Parietal lobe (tissue), 2 donors: Measurements from ENCODE around the genes TM6SF1 and NMB.

GRCh38 chr15:82914398-82914814 lies 38.1 kb downstream of the HOMER2 start:
- RAMPAGE, long total RNA, result no peak

- RAMPAGE, long total RNA, result no peak
Observed at GRCh38 chr15:82935715-82936699, 16.5 kb downstream of the HOMER2 start.

DNA sequence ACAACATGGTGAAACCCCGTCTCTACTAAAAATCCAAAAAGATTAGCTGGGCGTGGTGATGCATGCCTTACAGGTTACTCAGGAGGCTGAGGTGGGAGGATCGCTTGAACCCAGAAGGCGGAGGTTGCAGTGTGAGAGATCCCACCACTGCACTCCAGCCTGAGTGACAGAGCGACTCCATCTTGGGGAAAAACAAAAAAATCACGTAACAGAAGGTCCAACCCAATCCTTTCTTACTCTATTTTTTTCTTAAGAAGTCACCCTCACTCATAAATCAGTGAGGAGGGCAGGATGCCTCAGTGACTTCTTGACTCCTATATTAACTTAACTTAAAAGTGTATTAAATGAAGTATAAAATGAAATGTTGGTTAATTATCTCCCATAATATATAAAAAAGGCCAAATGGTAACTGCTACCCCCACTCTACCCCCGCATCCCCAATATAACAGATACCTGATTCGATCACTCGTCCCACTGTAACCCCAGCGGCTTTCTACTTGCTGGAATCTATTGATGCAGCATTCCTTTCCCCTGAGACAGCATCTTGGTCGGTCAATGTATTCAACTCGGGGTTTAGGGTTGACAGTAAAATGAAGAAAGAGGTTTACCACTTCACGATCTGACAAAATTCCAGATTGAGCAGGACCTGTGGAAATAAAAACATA lies 18.4 kb upstream of the C15orf40 start:
- RAMPAGE, long total RNA, result no peak

GRCh38 chr15:83106990-83108113 lies at the start of gene TM6SF1:
Gene TM6SF1 (plus strand): TSS chr15:83107645.
- RAMPAGE, long total RNA, result no peak

GRCh38 chr15:83157717-83158110 lies 49.9 kb downstream of the HDGFL3 start:
- RAMPAGE, long total RNA, result no peak

- RAMPAGE, long total RNA, result no peak
Observed at GRCh38 chr15:83352752-83353299, 68.4 kb upstream of the BNC1 start.

GRCh38 chr15:84173151-84173512 lies 62.4 kb upstream of the GOLGA6L4 start:
- RAMPAGE, long total RNA, result no peak

GRCh38 chr15:84534923-84535324 lies 65.9 kb upstream of the ZSCAN2 start:
- RAMPAGE, long total RNA, result no peak

GRCh38 chr15:84652212-84652821 lies 1.8 kb downstream of the WDR73 start:
- RAMPAGE, long total RNA, result no peak

DNA sequence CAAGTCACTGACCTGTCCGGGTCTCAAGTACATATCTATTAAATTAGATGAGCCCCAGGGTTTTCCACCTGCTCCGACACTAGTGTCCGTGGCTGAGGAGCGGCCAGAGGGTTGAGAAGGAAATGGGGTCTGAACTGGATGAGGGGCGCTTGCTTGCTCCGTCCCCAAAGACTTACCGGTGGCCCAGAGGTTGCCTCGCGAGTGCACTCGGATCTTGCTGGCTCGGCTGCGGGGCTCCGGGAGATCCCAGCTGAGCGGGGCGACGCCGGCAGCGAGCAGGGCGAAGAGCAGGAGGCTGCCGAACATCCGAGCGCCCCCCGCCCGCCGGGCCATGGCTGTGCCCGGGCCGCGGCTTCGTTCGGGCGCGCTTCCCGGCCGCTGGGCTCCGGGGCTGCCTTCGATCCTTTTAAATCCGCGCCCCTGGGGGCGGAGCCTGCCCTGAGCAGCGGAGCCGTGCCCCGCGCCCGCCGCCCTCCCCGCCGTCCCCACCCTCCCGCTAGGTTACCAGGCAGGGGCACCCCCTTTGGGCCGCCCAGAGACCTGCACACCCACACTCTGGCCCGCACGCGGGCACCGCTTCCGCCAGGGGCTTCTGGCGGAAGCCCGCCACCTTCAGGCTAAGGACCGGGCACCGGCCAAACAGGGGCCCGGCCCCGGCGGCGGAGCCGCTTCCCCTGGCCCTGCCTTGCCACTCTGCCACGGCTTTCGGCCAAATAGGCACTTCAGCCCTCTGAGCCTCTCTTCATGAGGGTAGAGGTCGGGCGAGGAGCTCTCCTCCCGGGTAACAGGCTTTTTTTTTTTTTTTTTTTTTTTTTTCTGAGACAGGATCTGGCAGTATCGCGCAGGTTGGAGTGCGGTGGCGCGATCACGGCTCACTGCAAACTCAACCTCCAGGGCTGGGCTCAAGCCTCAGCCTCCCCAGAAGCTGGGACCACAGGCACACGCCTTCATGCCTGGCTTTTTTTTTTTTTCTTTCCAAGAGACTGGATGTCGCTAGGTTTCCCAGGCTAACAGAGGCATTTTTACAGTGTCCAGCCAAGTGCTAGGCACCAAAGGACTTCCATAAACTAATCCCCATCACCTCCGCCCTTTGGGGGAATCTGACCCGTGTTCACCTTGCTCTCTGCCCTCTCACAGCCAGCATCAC lies at the start of gene NMB:
TSS of gene NMB (minus strand) at position 380 of the 1,147 bp plus-strand sequence.
- RAMPAGE, long total RNA, result no peak

DNA sequence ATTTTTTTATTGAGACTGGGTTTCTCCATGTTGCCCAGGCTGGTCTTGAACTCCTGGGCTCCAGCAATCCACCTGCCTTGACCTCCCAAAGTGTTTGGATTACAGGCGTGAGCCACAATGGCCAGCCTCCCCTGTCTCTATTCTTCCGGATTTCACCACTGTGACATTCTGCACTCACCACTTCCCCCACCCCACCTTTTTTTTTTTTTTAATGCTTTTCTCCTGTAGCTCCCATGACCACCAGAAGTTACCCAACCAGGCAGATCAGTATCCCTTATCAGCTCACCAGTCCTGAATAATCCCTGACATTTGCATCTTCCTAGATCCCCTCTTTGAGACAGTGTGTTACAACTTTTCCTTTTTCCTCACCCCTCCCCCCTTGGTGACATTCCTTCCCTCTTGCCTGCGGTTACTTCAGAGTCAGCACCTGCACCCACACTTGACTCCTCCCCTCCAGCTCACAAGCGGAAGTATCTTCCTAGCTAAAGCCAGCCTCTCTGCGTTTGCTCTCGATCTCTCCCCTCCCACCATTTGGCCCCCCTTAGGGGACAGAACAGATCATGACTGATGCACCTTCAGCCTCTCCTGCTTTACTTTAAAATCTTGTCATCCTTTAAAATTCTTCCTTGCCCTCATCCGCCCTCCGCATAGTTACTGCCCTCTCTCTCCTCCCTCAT lies 13.4 kb upstream of the ZNF592 start:
- RAMPAGE, long total RNA, result no peak

DNA sequence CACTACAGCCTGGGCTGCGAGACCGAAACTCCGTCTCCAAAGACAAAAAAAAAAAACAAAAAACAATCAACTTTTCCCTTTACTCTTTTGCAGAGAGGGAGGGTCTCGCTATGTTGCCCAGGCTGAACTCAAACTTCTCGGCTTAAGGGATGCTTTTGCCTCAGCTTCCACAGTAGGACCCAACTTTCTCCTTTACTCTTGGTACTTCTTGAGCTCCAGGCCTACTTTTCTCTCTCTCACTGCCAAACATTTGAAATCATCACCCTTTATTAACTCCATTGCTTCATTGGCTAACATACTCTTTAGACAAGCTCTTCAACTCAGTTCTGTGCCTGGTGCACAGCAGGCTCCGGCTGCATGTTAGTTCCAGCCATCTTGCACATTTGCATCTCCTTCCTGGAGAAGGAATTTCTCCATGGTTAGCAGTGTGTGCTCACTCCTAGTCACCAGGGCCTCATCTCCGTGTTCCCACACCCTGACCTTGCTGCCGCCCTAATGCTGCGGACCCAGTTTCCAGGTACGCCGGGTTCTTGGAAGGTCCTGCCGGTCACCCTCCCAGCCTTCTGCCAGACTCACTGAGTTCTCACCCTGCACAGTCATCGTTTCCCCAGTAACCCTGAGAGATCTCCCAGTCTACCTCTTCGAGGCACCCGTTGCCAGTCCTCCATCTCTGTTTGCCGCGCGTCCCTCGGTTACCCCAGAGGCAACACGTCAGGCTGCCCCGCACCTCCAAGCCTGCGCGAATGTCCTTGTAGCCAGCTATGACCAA lies 1.0 kb upstream of the ZNF592 start:
- RAMPAGE, long total RNA, result no peak

DNA sequence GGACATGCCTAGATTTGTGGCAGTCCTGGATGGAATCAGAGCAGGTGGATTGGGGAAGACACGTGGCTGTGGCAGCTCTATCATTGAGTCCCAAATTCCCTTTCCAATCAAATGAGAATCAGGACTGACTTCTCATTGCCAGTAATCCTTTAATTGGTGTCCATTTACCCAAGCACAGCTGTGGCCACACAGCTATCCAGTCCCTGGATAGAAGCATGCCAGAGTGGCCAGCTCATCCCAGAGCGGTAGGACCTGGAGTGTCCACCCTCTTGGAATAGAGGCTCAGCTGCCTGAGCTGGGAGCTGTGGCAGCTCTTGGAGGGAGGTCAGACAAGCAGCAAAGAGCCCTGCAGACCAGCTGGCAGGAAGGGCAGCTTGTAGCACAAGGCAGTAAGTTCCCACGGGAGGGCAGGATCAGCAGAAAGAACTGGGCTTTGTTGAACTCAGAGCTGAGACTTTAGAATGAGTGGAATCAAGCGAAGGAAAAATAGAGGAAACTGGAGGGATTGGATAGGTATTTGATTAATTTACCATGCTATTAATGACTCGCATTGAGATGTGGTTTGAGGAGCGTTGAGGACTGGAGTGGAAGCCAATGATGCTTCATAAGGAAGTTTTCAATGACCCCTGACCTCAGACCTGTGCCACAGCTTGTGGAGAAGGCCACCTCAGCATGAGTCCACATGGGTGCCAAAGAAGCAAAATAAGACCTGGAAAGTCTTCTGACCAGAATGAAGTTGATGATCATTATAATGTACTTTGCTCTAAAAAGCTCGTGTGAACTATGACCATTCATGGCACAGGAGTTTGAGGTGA lies 6.9 kb upstream of the ALPK3 start:
- RAMPAGE, long total RNA, result no peak

- RAMPAGE, long total RNA, result no peak
Observed at GRCh38 chr15:84817477-84817703, 234 bp downstream of the ALPK3 start.

DNA sequence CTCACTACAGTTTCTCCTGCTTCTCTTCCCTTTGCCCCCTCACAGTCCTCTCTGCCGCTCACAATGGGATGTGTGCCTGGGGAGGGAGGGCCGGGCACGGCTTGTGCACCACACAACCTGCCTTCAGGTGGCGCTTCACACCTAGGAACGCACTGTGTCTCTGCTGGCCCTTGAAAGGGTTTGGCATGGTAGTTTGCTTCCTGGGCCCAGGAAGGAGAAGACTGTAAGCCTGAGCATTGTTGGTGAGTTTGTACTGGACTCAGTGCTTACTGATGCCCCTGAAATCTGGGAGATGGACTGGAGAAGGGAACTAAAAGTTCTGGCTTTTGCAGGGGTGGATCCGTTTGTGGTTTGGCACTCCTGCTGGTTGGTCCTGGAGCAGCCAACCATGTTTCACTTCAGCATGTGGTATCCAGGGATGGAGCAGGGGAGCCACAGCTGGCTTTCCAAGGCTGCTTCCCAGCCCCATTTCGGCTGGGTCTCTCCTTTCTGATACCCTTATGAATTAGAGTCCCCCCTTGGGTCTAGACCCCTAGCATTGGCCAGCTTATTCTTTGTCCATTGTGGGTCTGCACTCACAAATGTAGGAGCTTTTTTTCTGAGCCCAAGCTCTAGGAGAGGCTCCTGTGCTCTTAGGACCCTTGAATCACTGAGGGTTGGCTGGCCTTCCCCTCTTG lies 9.4 kb downstream of the ALPK3 start:
- RAMPAGE, long total RNA, result no peak

DNA sequence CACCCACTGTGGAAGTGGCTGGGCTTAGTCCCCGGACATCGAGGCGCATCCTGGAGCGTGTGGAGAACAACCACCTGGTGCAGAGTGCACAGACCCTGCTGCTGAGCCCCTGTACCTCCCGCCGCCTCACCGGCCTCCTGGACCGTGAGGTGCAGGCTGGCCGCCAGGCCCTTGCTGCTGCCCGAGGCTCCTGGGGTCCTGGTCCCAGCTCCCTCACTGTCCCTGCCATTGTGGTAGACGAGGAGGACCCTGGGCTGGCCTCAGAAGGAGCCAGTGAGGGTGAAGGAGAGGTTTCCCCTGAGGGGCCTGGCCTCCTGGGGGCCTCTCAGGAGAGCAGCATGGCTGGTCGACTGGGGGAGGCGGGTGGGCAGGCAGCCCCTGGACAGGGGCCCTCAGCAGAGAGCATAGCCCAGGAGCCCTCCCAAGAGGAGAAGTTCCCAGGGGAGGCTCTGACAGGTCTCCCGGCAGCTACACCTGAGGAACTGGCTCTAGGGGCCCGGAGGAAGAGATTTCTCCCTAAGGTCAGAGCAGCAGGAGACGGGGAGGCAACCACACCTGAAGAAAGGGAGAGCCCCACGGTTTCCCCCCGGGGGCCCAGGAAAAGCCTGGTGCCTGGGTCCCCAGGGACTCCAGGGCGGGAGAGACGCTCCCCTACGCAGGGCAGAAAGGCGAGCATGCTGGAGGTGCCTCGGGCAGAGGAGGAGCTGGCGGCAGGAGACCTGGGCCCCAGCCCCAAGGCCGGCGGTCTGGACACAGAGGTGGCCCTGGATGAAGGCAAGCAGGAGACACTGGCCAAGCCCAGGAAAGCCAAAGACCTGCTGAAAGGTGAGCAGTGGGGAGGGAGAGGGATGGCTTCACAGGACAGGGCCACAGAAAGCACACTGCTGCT lies 26.5 kb upstream of the SLC28A1 start:
- RAMPAGE, long total RNA, result no peak

- RAMPAGE, long total RNA, result no peak
Observed at GRCh38 chr15:84861232-84861576, 23.3 kb upstream of the SLC28A1 start.

DNA sequence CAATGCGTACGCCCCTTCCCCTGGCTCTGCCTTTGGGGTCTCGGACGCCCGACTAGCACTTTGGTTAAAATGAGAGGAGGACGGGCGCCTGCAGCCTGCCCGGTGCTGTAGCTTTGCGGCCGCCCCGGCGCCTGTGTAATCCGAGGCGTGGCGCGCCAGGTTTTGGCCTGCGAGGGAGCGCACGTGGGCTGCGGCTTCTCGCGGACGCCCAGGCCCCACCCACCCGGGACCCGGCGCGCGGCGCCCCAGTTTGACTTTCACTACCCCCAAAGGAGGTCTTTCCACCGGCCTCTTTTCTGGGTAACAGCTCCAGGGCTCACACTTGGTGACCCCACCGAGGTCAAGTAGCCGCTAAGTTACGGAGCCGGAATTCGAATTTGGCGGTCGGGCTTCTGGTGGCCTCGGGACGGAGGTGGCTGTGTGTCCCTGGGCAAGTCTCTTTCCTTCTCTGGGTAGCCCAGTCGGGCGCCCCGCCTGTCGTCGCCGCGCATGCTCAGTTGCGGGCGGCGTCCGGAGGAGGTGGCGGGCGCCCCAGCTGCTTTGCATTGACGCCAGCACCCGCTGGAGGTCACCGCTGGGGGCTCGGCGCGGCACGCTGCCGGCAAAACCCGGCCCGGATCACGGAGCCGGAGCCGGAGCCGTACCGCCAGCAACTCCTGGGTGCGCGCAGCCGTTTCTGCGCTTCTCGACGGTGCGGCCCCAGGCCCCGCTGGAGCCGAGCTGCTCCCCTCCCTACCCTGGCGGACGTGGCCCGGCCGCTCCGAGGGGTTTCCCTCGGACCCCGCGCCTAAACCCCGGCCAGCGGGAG lies 689 bp upstream of the PDE8A start:
- RAMPAGE, long total RNA, result no peak

DNA sequence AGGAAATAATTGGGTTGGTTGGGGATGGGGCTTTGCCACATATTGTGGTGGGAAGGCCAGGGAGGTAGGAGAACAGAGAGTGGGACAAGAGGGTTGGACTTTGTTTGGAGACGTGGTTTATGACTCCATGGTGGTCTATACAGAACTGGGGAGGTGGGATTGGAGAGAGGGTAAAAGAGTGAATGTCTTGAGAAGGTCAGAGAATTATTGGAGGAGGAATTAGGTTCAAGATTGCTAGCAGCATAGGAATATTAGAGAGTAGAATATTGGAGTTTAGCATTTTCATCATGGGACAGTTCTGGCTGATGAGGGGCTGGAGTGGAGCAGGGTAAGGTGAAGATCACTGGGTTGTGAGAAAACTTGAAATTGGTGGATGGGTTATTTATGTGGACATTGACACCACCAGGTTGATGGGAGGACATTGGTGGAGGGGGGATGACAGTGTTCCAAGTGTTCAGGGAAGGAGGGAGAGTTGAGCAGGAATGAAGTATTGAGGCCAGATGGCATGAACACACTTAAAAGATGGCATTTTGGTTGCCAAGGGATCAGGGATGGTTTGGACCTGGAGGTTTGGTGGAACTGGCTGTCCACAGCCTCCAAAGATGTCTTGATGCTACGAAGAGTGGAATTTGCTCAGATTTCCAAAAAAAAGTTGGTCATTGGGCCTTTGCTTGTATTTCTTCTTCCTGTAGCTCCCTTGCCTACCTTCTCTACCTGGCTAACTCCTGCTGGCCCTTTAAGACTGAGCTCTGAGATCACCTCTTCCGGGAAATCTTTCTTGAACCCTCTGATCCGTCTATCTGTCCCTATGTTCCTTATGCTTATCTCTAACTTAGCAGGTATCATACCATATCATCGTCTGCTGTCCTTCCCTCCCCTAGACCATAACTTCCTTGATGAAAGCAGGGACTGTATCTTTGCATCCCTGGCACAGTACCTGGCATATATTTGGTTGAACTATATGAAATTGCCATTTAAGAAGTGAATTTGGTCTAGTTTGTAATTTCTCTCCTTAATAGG lies 42.0 kb downstream of the PDE8A start:
- RAMPAGE, long total RNA, result no peak

GRCh38 chr15:85032705-85033394 lies 51.2 kb downstream of the PDE8A start:
- RAMPAGE, long total RNA, result no peak